MCF 10A (cell line): Measurements from ENCODE around the gene CD8A.

DNA sequence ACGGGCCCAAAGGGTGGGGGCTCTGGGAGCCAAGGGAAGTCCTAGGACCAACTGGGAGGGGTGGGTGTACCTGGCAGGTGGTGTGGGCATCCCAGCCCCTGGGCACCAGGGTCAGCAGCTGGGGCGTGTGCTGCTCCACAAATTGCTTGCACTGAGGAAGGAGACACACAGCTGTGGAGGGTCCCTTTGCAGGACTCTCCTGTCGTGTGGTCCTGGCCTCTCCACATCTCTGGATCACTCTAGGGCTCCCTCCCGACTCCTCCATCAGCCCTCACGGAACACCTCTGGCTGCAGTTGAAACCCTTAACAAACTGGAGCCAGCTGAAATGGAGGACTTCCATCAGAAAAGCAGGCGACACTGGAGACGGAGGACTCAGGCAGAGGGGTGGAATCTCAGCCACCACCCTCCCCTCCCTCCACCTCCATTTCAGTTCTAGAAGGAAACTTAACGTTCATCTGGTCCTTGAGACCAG is 6.0 kb downstream of the SFTPB start:
- PRO-cap = no peak
- RRBS = no CpG with 5 or more reads among the region's 8 CpGs

GRCh38 chr2:85727814-85728849 is 25.7 kb upstream of the ATOH8 start:
- PRO-cap = unidirectional peak, minus-strand start at chr2:85728334
- RRBS = no CpG with 5 or more reads among the region's 17 CpGs

DNA sequence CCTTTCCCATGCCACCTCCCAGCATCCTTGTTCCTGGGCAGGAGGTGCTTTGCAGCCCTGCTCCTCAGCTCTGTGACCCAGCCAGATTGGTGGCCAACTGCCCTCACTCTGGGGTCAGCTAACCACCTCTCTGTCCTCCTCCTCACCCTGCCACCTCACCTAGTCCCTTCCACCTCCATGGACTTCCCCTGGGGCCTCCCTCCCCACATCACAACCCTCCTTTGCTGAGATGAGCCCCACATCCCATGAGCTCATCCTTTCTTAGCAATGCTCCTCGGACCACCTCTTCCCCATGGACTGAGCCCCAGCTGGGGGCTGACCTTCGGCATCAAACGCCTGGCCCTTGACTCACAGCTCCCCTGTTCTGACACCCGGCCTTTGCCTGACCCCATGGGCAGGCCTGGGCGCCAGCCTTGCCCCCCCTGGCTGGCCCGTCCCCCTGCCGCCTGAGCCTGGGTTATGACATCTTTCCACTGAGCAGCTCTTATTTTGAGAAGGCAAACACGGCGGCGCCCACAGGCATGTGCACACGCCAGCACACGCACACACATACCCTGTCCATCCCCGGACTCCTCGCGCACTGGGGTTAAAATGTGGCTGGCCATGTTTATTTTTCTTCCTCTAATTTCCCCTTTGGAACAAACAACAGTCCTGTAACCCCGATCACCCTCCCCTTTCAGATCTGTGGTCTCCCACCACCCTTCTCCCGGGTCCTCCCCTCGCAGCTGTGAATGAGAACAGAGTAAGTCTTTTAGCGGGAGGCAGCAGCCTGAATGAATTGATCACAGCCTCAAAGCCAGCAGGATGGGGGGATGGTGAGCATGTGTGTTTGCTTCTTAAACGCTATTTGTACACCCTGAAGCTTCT is 12.0 kb upstream of the ATOH8 start:
- PRO-cap = no peak
- RRBS = no CpG with 5 or more reads among the region's 20 CpGs

GRCh38 chr2:85793116-85793474 is 39.3 kb downstream of the ATOH8 start:
- PRO-cap = no peak
- RRBS = 42% methylated on average over 2 of the region's 3 CpGs

DNA sequence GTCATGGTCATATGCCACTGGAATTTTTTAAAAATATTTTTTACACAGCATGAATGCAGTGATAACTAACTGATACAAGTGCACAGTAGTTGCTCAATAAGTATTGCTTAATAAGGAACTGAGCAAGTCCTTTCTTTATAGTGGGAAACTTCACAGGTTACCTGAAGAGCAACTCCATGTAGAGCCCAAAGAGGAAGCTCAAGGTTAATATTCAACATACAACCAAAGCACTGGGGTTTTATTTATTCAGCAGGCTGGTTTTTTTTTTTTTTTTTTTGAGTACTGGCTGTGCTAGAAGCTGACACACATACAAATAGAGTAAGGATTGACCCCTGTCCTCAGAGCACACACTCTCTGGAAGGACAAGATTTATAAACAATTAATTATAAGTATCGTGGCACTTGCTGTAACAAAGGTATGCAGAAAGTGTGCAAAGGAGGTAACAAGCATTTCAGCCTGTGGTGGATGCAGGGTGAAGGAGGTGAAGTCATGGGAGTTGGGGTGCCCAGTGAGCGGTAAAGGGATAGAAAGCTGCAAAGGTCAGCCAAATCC is 52.7 kb downstream of the ATOH8 start:
- PRO-cap = no peak
- RRBS = no CpG with 5 or more reads among the region's 2 CpGs

DNA sequence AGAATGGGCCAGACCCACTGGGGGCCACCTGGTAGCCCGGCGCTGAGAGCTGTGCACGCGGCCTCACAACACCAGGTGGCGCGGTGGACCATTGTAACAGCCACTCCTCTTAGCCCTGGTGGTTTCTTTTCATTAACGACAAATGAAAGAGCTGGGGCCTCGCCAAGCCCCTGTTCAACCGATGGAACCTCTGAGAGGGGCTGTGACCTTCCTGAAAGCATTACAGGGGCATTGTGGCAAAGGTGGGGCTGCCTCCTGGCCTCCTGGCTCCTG is 61.4 kb downstream of the ST3GAL5 start:
- PRO-cap = no peak
- RRBS = no CpG with 5 or more reads among the region's 9 CpGs

- PRO-cap = no peak
- RRBS = no CpG with 5 or more reads among the region's 15 CpGs
Measured at GRCh38 chr2:85889894-85890463, 1.2 kb upstream of the ST3GAL5 start.

DNA sequence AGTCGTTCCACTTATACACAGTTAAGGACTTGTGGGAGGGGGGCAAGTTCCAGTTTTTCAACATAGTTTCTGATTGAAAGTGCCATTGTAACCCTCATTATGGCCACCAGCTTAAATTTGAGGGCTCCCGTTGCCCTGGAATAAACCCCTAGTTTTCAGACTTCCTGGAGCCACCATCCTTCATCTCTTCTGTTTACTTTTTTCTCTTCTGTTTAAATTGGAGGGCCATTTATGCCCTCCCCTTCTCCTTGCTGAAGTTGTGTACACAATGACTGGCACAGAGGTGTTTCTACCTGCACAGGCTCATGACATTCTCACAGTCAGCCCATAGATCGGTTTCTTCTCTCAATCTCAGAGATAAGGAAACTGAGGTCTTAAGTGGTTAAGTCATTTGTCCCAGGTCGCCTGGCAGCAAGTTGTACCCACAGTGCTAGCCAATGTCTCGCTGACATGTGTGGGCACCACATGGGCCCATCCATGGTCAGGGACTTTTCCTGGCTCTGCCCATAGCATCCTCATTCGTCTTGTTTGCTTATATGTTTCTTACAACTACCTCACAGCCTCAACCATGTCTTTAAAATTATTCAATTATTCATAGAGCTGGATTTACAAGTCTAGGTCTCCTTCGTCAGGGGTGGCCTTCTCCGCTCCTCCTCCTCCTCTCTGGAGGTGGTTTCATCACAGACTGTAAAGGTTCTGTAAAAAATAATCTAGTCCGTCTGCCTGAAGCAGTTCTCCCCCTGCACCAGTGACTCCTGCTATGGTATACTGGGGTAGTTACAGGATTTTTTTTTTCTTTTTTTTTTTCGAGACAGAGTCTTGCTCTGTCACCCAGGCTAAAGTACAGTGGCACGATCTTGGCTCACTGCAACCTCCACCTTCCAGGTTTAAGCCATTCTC is 66.3 kb upstream of the ST3GAL5 start:
- PRO-cap = no peak
- RRBS = no CpG with 5 or more reads among the region's 11 CpGs

GRCh38 chr2:86017708-86018323 is 87.9 kb downstream of the POLR1A start:
- PRO-cap = no peak
- RRBS = 6% methylated on average over 4 of the region's 16 CpGs

- PRO-cap = no peak
- RRBS = 97% methylated on average over 2 of the region's 20 CpGs
Measured at GRCh38 chr2:86036987-86038176, 68.3 kb downstream of the POLR1A start.

DNA sequence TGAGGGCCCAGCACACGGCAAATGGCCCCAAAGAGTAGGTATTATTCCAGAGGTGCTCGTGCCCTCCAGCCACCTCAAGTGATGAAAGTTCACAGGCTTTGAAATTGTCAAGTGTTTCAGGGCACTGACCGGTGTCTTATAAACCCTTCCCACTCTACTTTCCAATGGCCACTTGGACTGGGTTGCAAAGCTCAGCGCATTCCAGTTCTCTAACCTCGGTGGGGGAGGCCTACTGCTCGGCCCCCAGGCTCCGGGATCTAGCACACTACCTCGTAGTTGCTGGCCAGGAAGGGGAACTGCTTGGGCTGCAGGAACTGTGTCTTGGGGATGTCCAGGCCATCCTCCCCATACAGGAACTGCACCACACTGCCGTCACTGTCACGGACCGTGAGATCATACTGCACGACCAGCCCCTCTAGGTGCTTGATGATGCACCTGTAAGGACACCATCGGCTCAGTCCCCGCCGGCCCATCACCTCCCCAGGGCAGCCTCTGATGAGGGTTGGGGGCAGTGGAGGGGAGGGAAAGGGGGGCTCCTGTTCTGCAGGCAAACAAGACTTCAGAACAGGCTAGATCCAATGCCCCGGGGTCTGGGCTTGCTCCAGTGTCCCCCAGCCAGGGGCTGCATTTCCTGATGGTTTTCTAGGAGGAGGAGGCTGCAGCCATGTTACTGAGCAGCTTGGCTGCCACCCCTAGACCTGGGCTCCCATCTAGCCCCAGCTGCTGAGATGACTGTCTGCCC is 61.6 kb downstream of the POLR1A start:
- PRO-cap = no peak
- RRBS = no CpG with 5 or more reads among the region's 16 CpGs

DNA sequence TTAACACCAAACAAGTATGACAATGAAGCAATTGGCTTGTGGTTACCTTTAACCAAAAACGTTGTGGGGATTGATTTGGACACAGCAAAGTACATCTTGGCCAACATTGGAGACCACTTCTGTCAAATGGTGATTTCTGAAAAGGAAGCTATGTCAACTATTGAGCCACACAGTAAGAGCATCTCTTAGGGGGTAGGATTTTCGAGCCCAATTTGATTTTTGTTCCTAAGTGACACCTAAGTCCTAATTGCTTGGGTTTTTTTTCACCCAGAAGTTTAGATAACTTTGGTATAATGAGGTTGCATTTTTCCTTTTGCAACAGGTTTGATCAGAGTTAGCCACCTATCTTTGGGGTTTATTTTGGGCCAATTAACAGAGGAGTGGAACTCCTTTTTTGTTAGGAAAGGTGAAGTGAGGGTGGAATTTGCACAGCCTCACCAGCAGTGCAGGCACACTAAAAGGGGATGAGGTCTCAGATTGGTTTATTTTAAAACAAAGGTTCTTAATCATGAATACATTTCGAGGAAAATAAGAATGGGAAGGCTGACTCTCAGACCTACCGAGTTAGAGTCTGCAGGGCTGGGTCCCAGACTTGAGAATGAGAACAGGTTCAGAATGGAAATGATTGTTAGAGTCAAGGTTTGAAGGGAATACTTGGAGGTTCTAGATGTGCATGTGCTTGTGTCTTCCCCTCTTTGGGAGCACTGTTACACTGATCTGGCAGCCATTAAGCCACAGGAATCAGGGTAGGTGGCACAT is 33.8 kb downstream of the KDM3A start:
- PRO-cap = no peak
- RRBS = no CpG with 5 or more reads among the region's 4 CpGs

DNA sequence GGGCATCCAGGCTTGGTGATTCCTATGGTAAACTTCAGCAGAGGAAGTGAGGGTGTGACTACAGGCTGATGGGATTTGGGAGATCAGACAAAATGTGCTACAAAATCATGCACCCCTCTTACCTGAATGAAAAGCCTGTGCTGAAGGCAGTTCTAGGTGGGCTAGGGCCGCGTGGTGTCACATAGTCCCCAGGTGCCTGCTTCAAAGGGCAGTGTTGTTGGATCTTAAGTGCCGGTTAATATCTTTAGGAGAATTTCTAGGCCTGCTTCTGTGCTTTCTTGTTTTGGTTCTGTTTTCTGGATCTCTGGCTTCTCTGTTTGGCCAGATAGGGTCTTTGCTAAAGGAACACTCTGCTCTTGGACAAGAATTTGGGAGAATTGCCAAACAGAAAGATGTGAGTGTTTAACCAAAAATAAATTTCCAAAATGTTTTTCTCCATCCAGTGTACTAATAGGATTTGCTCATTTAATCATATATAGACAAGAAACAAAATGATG is 41.8 kb downstream of the KDM3A start:
- PRO-cap = no peak
- RRBS = no CpG with 5 or more reads among the region's 3 CpGs

GRCh38 chr2:86483519-86484385 is 42.6 kb downstream of the KDM3A start:
- PRO-cap = no peak
- RRBS = no CpG with 5 or more reads among the region's 9 CpGs

GRCh38 chr2:86632652-86633108 is 9.0 kb upstream of the RNF103 start:
- PRO-cap = no peak
- RRBS = no CpG with 5 or more reads among the region's 3 CpGs

- PRO-cap = no peak
- RRBS = no CpG with 5 or more reads among the region's 14 CpGs
Measured at GRCh38 chr2:86703728-86704330, 16.3 kb upstream of the RMND5A start.

- PRO-cap = no peak
- RRBS = no CpG with 5 or more reads among the region's 11 CpGs
Measured at GRCh38 chr2:86775361-86776394, 15.0 kb downstream of the CD8A start.

DNA sequence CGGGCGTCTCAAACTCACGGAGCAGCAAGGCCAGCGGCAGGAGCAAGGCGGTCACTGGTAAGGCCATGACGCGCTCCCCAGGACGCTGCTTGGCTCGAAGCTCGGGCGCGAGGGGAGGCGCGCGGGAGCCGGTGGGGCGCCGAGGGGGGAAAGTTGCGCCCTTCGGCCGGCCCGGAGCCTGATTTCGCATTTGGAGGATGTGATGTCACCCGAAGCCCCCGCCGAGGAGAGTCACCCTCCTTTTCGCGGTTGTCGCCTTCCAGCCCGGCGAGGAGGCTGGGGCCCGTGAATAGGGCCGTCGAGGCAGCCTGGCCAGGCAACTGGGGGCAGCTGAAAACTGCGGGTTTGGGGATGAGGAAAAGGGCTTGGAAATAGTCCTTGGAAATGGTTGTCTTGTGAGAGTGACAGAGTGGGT is at the start of gene CD8A:
Gene CD8A (minus strand): TSS at position 155 of the 415 bp plus-strand sequence.
- PRO-cap = no peak
- RRBS = 78% methylated on average over 11 of the region's 35 CpGs

- PRO-cap = no peak
- RRBS = no CpG with 5 or more reads among the region's 139 CpGs
Measured at GRCh38 chr2:87348420-87349672, 327.2 kb upstream of the PLGLB1 start.

- PRO-cap = no peak
- RRBS = no CpG with 5 or more reads among the region's 18 CpGs
Measured at GRCh38 chr2:87456473-87457233, 291.2 kb upstream of the PLGLB2 start.